ENCODE measurements around a stretch of chr2.

DNA sequence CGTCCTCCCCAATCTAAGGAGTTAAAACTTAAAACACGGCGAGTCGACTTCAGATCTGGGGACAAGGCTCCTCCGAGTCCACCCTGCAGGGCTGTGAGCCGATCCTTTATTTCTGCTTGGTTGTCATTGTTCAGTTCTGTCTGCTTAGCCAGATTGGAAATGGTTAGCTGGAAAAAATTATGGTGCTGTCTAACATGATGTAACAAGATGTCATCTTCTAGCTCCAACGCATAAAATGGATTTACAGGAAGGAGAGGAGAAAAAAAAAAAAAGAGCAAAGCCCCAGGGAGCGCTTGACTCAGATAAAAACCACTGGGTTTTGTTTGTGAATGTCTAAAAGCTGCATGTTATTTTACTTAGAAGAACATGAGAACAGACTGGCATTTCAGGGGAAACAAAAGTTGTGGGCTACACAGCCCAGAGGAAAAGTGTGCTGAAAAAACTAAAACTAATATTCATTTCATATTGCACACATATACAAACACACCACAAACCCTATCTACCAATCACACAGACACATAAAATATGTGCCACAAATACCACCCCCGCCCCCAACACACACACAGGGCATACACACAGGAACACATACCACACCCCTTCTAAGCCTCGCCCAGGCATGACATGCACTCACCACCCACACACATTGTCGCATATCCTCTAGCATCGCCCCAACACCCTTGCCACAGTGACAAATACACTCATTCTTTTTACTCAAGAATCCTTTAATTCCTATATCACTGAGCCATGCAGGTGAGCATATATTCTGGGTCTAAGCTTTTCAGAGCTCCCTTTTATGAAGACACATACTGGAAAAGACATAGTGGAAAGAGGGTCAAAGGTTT is 24.8 kb upstream of the LCLAT1 start:
- PRO-cap, result no peak
- RAMPAGE, long total RNA, 3 experiments, result no peak in any of the 3 experiments

DNA sequence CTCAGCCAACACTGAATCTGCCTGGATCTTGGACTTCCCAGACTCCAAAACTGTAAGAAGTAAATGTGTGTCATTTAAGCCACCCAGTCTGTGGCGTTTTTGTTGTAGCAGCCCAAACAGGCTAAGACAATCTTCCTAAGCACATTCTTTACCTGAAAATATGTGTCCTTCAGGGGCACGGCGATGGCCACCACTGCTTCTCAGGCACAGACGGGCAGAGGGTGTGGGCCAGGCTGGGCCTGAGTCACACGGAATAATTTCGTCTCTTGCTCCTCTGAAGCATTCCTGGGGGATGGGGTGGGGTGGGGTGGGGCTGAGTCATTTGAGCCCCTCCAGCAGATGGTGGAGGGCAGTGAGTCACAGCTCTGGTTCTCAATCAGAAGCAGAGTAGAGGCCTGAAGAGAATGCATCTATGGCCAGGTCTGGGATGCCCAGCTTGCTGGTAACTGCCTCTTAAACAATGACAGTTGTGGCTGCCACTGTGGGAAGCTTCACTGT is 142.3 kb downstream of the CAPN13 start:
- PRO-cap, result no peak
- RAMPAGE, long total RNA, 3 experiments, result no peak in any of the 3 experiments

GRCh38 chr2:31137188-31137648 is 1.0 kb downstream of the GALNT14 start:
- PRO-cap, result no peak
- RAMPAGE, long total RNA, 3 experiments, result no peak in any of the 3 experiments

GRCh38 chr2:31219553-31220200 is 2.4 kb upstream of the CAPN14 start:
- PRO-cap, result no peak
- RAMPAGE, long total RNA, 3 experiments, result no peak in any of the 3 experiments

DNA sequence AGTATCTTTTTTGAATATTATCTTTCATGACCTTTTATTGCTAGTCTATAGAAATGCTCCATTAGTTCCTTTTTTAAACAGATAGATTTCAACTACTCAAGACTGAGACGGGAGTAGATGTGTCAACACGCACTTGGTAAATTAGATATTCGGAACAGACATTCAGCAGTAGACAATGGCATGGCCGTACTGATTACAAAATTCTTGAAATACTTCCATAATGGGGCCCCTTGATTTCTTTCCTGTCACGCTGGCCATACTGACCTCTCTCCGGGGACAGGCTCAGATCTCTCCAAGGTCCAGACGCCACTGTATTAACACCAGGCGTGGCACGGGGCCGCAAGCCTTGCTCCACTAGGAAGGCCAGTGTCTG is 2.5 kb upstream of the EHD3 start:
- PRO-cap, result no peak
- RAMPAGE, long total RNA, 3 experiments, result no peak in any of the 3 experiments

GRCh38 chr2:31253714-31254222 is 19.8 kb downstream of the EHD3 start:
- PRO-cap, result no peak
- RAMPAGE, long total RNA, 3 experiments, result no peak in any of the 3 experiments

DNA sequence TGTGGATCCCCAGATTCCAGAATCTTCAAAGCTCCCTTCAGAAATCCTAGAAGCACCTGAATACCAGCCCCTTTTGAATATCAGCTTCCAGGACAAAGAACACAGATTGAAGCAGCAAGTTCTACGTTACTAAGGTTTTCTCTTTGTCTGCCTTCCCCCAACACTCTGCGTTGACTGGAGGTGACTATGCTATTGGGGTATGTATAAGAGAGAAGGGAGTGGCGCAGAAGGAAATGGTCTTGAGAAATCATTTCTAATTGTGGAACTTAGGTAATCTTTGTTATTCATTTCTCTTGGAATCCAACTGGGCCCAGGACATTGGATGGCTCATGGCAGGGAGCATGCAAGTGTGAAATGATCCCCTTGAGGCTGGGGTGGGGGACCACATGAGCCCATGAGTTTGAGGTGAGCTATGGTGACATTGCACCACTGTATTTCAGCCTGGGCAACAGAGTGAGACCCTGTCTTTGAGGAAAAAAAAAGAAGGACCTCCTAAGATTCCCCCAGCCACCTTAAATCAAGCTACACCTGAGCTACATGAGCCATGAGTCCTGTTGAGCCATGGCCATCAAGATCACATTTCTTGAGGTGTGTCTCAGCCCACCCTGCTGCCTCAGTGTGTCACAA is 29.7 kb downstream of the XDH start:
- PRO-cap, result bidirectional peak, plus-strand start at position 313 of the sequence, minus-strand start at position 176 of the sequence
- RAMPAGE, long total RNA, 3 experiments, result no peak in any of the 3 experiments

GRCh38 chr2:31561691-31562330 is 18.9 kb downstream of the SRD5A2 start:
- PRO-cap, result no peak
- RAMPAGE, long total RNA, 3 experiments, result no peak in any of the 3 experiments

DNA sequence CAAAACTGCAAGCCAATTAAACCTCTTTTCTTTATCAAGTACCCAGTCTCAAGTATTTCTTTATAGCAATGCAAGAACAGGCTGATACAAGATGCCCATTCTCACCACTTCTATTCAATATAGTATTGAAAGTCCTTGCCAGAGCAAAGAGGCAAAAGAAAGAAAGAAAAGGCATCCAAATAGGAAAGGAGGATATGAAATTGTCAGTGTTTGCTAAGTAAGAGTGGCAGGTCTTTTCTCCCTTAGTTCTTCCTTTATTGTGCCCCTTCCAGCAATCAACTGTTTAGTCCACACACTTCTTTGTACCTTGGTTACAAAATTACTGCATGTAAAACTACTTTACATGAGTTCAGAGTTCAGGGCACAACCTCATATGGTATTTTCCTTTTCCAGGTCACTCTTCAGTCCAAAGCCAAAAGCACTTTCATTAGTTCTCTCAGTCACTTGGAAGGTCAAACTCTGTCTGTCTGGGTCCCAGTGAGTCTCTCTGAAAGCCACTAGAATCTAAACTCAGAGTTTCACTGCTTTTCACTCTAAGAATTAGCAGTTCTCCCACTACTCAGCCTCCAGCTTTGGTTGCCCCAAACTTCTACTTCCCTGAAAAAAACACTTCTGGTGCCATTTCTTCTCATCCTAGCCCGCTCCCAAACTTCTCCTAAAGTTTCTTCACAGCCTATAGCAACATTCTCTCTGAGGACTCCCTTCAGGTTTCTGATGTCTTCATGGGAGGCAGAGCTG is 122.5 kb upstream of the SRD5A2 start:
- PRO-cap, result no peak
- RAMPAGE, long total RNA, 3 experiments, result no peak in any of the 3 experiments

DNA sequence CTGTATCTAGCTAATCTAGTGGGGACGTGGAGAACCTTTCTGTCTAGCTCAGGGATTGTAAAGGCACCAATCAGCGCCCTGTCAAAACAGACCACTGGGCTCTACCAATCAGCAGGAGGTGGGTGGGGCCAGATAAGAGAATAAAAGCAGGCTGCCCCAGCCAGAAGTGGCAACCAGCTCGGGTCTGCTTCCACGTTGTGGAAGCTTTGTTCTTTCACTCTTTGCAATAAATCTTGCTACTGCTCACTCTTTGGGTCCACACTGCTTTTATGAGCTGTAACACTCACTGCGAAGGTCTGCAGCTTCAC is 206.6 kb downstream of the MEMO1 start:
- PRO-cap, result no peak
- RAMPAGE, long total RNA, 3 experiments, result no peak in any of the 3 experiments

GRCh38 chr2:31934270-31934763 is 76.5 kb downstream of the MEMO1 start:
- PRO-cap, result no peak
- RAMPAGE, long total RNA, 3 experiments, result no peak in any of the 3 experiments

DNA sequence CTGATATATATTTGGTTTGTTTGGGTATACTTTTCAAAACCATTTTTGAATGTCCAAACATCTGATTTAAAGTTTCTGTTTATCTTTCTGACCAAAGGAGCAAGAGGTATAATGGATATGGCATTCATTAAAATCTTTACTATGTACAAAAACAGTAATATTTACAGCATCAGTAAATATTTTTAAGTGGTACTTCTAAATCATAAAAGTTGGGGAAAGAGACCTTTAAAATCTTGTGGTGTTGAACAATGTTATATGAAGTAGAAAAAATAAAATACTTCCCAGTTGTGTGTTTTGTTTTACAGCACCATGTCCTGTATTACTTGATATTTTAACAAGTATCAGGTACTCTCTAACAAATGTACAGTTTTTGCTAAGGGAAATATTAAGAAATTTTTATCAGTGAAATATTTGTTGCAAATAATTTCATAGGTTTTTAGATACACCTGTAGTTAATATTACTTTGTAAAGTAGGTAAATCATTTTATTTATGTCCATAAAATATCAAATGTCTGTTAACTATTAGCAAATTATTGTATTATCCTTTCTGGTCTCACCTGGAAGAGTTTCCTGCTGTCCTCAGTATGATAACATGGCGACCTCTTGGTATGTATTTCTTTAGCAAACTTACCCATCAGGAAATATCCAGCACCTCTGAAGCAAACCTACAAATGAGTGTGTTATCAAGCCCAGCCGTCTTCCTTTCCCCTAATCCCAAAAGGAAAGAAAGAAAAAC is 28.7 kb downstream of the YIPF4 start:
- PRO-cap, result no peak
- RAMPAGE, long total RNA, 3 experiments, result no peak in any of the 3 experiments

GRCh38 chr2:32464413-32464964 is 107.7 kb downstream of the BIRC6 start:
- PRO-cap, result no peak
- RAMPAGE, long total RNA, 3 experiments, result no peak in any of the 3 experiments

GRCh38 chr2:32471939-32472742 is 115.3 kb downstream of the BIRC6 start:
- PRO-cap, result no peak
- RAMPAGE, long total RNA, 3 experiments, result no peak in any of the 3 experiments

- PRO-cap, result unidirectional peak, plus-strand start at chr2:33070023
- RAMPAGE, long total RNA, 3 experiments, result no peak in any of the 3 experiments
Observed at GRCh38 chr2:33069633-33070719, 123.2 kb downstream of the LTBP1 start.

GRCh38 chr2:33314835-33315611 is 161.4 kb upstream of the RASGRP3 start:
- PRO-cap, result unidirectional peak, plus-strand start at chr2:33315370
- RAMPAGE, long total RNA, 3 experiments, result no peak in any of the 3 experiments

GRCh38 chr2:35973711-35974153 is 381.8 kb upstream of the CRIM1 start:
- PRO-cap, result no peak
- RAMPAGE, long total RNA, 3 experiments, result no peak in any of the 3 experiments

GRCh38 chr2:36404248-36405005 is 48.8 kb downstream of the CRIM1 start:
- PRO-cap, result no peak
- RAMPAGE, long total RNA, 3 experiments, result no peak in any of the 3 experiments

DNA sequence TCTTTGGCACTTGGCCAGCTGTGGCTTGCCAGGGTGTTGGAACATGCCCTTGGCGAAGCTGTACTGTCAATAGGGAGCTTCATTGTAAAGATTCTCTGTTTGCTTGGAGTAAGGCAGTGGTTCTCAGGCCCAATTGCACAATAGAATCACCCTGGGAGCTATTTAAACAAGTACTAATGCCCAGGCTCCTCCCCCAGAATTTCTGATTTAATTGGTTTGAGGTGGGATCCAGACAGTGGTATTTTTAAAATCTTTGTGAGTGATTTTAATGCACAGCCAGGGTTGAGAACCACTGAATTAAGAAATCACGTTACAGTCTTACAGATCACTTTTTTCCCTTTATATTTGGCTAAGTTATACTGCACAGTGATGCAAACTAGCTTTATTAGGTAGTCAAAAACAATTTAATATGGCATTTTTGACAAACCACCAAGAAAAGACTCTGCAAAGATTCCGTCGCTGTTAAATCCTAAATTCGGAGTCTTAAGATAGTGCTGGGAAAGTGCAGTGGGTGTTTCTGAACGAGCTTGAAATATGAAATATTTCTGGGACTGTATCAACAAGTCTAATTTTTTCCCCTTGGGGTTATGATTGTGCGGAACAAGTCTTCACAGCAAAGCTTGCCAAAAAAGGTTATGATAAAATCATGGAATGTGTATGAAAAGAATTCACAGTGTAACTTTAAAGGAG is 78.0 kb downstream of the CRIM1 start:
- PRO-cap, result no peak
- RAMPAGE, long total RNA, 3 experiments, result no peak in any of the 3 experiments

- PRO-cap, result no peak
- RAMPAGE, long total RNA, 3 experiments, result no peak in any of the 3 experiments
Observed at GRCh38 chr2:36486308-36486943, 111.5 kb downstream of the FEZ2 start.